B cell (primary cell): Measurements from ENCODE around the genes LCE1A, IVL, PGLYRP3, S100A12, SNAPIN and NPR1.

GRCh38 chr1:152827297-152827549 is at the start of gene LCE1A:
TSS of gene LCE1A (plus strand) at chr1:152827473.
- PRO-cap = no peak
- CAGE, long polyA plus RNA = no peak

- PRO-cap = no peak
- CAGE, long polyA plus RNA = no peak
Measured at GRCh38 chr1:152908064-152908726, at the start of gene IVL. TSS of gene IVL (plus strand) at chr1:152908546.

DNA sequence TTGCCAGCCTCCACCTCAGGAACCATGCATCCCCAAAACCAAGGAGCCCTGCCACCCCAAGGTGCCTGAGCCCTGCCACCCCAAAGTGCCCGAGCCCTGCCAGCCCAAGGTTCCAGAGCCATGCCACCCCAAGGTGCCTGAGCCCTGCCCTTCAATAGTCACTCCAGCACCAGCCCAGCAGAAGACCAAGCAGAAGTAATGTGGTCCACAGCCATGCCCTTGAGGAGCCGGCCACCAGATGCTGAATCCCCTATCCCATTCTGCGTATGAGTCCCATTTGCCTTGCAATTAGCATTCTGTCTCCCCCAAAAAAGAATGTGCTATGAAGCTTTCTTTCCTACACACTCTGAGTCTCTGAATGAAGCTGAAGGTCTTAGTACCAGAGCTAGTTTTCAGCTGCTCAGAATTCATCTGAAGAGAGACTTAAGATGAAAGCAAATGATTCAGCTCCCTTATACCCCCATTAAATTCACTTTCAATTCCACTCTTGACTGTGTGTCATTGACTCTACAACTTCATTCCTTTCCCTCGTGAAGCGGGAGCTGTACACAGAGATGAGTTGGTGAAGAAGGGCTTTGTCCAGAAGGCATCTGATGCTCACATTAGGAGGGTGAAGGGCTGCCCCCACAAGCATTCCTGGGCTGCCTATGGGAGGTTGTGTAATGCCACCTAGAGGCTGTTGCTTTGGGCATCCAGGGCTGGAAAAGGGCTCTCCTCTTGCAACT is 1.6 kb downstream of the SPRR1B start:
- PRO-cap = no peak
- CAGE, long polyA plus RNA = no peak

DNA sequence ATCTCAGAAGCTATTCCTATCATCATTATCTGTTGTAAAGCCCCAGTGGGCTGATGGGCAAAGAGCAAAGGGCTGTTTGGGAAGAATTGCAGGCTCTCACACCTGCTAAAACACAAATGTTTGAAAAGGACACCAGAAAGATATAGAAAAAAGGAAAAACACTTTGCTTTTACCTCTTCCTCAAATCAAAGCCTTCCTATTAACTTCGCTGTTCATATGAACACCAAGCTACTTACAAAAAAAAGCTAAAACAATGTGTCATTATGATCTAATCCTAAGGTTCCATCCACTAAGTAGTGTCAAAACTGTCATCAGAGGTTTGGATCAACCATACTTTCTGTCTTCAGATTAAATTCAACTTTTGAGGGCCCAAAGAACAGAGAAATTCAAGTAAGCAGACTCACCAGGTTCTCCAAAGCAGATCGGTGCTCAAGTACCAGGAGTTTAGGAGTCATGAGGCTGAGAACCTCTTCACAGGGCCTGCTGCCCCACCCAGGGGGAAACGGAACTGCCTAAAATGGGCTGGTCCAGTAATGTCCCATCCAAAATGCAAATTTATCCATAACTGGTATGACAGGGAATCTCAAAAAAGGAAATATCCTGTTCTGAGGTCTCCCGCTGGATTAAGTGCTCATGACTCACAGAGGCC is 9.5 kb downstream of the SPRR2G start:
- PRO-cap = no peak
- CAGE, long polyA plus RNA = no peak

- PRO-cap = no peak
- CAGE, long polyA plus RNA = no peak
Measured at GRCh38 chr1:153312827-153313129, at the start of gene PGLYRP3. TSS of gene PGLYRP3 (minus strand) at chr1:153312952.

DNA sequence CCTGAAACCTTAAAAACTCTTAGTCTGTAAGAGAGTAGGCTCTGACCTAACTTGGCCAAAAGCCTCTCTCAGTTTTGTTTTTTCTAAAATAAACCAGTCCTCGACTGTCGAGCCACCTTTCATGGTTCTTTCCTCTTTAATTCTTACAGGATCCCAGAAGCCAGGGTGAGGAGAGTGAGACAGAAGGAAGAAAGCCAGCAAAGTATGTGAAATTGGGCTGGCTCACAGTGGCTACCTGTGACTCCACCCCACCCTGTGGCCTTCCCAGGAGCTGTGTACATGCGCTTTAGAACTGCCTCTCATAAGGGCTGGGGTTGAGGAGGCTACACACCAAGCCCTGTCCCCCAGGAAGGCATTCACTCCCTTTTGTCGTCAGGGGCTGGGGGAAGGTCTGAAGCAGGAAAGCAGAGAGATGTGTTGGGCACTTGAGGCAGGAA is 4.5 kb downstream of the PGLYRP4 start:
- PRO-cap = no peak
- CAGE, long polyA plus RNA = no peak

DNA sequence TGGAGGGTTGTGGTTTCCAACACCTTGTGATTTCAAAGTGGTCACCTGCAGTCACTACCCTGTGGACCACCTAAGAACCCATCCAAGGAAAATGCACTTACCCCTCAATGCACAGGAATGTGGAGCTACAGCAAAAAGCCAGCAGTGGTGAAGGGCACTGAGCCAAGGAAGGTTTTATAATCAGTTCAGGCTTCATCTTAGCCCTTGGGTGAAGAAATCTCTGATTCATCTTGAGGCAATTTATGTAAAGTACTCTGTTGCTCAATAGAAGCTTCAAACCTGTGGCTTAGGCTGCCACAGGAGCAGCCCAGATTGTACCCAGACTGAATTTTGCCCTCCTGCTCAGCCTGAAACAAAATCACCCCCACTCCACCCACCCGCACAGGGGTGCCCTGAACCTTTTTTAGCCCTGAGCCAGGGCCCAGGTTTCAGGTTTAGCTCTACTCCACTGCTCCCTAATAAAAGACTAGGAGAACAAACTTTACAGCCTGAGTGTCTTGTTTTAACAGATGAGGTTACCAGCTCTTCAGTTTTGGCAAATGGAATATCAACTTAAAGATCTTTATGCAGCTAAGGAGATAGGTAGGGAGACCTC is at the start of gene S100A12:
Gene S100A12 (minus strand): TSS at position 171 of the 595 bp plus-strand sequence.
- PRO-cap = no peak
- CAGE, long polyA plus RNA = no peak

- PRO-cap = no peak
- CAGE, long polyA plus RNA = no peak
Measured at GRCh38 chr1:153488877-153489294, 28.4 kb upstream of the S100A7 start.

- PRO-cap = no peak
- CAGE, long polyA plus RNA = no peak
Measured at GRCh38 chr1:153563709-153564057, 2.0 kb downstream of the S100A2 start.

DNA sequence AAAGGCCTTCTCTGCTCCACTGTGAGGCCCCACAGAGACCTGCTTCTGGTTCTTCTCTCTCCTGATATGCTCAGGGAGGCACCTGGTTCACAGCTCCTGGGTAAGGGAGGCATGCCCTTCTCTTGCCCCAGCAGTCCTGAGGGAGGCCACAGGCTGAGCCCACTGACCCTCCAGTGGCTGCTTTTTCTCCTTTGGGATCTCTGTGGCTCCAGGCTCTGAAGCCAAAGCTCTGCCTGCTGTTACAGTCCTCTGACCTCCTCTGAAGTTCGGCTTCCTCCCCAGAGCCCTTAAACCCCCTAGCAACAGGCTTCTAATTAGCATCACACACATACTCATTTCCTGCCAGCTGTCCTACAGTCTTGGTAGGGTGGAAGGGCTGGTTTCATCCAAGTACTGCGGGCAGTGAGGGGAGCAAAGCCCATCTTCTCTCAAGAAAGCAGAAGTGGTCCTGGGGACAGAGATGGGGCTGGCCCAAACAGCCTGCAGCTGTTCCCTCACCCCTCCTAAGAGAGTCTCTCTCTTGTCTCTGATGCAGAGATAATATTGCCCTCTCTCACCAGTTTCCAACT is 14.2 kb downstream of the S100A16 start:
- PRO-cap = bidirectional peak, plus-strand start at position 385 of the sequence, minus-strand start at position 261 of the sequence
- CAGE, long polyA plus RNA = no peak

DNA sequence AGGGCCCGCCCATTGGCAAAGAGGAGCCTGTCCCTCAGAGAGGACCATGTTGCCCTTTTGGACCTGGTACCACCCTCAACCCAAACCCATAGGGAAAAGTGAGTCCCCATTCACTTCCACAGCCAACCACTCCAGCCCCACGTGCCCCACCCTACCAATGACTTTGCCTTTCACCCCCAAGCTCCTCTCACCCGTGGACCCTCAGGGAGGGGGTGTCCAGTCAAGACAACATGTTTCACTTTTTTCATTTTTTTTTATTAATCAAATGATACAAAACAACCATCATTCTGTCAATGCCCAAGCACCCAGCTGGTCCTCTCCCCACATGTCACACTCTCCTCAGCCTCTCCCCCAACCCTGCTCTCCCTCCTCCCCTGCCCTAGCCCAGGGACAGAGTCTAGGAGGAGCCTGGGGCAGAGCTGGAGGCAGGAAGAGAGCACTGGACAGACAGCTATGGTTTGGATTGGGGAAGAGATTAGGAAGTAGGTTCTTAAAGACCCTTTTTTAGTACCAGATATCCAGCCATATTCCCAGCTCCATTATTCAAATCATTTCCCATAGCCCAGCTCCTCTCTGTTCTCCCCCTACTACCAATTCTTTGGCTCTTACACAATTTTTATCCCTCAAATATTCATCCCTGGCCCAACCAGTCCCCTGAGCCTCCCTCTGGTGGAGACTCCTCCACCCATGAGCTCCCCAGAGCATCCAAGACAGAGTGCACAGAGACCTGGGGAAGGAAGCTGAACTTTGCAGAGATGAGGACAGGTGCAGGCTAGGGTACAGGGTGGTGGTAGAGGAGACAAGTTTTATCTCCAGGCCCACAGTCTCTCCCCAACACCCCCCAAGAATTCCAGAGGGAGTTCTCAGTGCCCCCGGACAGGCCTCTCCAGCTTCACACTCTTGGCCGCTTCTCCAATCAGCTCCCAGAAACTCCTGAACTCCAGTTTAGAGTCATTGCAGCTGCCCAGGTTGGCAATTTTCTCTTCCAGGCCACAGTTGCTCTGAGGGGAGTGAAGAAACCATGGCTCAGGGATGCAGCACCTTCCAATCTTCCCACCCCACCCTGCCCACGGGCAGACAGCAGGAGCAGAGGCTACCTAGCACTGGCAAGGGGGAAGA is 1.4 kb upstream of the S100A16 start:
- PRO-cap = no peak
- CAGE, long polyA plus RNA = no peak

DNA sequence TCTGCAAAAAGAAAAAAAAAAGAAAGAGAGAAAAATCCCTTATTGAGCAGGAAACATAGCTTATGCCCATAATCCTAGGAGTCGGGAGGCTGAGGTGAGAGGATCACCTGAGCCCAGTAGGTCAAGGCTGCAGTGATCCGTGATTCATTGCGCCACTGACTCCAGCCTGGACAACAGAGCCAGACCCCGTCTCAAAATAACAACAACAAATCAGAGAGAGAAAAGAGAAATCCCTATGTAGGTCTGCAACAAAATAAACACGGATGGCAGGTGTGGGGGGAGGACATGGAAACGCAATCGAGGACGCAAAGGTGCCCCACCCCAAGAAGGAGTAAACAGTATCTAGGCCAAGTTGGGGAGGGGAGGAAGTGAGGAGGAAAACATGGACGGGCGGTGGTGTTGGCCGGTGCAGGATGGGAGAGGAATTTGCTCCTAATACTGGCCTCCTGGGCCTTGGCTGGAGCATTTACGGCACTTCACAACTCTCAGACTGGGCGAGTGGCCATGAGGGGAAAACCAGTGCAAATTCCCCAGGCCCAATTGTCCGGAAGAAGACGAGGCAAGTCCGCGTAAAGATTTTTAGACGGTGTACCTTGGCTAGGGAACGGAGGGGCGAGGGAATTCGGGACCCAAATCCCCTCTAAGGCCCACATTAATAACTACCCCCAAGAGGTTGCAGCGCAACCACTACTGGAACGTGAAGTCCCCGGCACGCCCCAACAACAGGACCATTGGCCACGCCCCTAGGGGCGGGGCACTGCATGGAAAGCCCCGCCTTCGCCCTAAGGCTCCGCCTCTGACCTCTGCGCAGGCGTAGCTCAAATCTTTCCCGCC is 492 bp upstream of the CHTOP start:
- PRO-cap = bidirectional peak, plus-strand start outside the sequence, minus-strand start at position 692 of the sequence
- CAGE, long polyA plus RNA = no peak

GRCh38 chr1:153649962-153650484 is 8.5 kb upstream of the SNAPIN start:
- PRO-cap = no peak
- CAGE, long polyA plus RNA = no peak

- PRO-cap = bidirectional peak, plus-strand start at chr1:153658724, minus-strand start at chr1:153658594; bidirectional peak, plus-strand start at chr1:153658989, minus-strand start at chr1:153658869
- CAGE, long polyA plus RNA = no peak
Measured at GRCh38 chr1:153658314-153659074, at the start of gene SNAPIN. TSS of gene SNAPIN (plus strand) at chr1:153658703.

GRCh38 chr1:153678075-153679097 is at the start of gene NPR1:
TSS of gene NPR1 (plus strand) at chr1:153678688.
- PRO-cap = no peak
- CAGE, long polyA plus RNA = no peak

GRCh38 chr1:153728259-153729226 is 693 bp downstream of the INTS3 start:
- PRO-cap = bidirectional peak, plus-strand start at chr1:153728475, minus-strand start at chr1:153728431
- CAGE, long polyA plus RNA = no peak

GRCh38 chr1:153730353-153731187 is 2.7 kb downstream of the INTS3 start:
- PRO-cap = no peak
- CAGE, long polyA plus RNA = no peak

- PRO-cap = no peak
- CAGE, long polyA plus RNA = no peak
Measured at GRCh38 chr1:153771596-153772286, 3.5 kb upstream of the SLC27A3 start.

DNA sequence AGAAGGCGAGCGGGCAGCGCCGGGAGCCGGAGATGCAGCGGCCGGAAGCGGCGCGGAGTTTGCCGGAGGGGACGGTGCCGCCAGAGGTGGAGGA is 521 bp downstream of the SLC27A3 start:
- PRO-cap = no peak
- CAGE, long polyA plus RNA = no peak

GRCh38 chr1:153775975-153776442 is 802 bp downstream of the SLC27A3 start:
- PRO-cap = unidirectional peak, minus-strand start at chr1:153776122
- CAGE, long polyA plus RNA = no peak